Lung (tissue), 4 donors: ENCODE results near the gene MANSC1.

GRCh38 chr12:11650611-11650793, 1.0 kb downstream of the ETV6 start:
- PRO-cap = no peak
- RAMPAGE, long total RNA = no peak
- RRBS = no CpG with 5 or more reads among the region's 4 CpGs

- PRO-cap = no peak
- RAMPAGE, long total RNA = no peak
- RRBS = no CpG with 5 or more reads among the region's 6 CpGs
Observed at GRCh38 chr12:11658473-11658748, 8.9 kb downstream of the ETV6 start.

- PRO-cap = no peak
- RAMPAGE, long total RNA = no peak
- RRBS = no CpG with 5 or more reads among the region's 4 CpGs
Observed at GRCh38 chr12:11662775-11663207, 13.3 kb downstream of the ETV6 start.

DNA sequence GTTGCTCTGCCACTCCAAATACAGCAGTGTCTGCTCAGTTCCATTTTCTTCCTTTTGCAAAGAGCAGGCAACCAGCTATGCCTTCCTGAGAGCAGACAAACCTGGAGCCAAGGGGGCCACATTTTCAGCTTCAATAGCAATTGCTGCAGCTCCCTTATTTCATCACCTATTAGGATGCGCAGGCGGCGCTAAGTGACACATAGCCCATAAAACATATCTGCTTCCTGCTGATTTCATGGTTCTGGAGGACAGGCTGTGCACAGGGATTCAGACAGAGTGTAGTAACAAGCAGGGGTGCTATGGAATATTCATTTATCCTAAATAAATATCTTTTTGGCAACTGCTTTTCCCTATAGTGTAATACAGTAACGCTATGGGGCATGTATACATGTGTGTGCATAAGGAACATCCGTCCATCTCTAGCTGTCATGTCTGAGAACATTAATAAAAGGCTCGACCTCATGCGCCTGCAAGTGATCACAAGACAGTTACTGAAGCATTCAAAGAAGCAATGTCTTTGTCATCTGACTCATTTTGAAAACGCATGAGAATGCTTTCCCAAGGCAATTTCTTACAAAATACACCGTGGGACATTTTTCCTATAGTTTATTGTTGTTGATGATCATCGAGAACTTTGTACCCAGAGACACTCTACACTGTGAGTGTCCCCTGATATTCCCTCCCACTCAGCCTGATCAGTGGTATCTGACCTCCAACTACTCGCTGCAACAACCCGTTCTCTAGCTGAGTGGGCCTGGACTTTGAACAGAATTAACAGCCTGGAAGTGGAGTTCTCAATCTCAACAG, 67.9 kb downstream of the ETV6 start:
- PRO-cap = no peak
- RAMPAGE, long total RNA = no peak
- RRBS = no CpG with 5 or more reads among the region's 12 CpGs

DNA sequence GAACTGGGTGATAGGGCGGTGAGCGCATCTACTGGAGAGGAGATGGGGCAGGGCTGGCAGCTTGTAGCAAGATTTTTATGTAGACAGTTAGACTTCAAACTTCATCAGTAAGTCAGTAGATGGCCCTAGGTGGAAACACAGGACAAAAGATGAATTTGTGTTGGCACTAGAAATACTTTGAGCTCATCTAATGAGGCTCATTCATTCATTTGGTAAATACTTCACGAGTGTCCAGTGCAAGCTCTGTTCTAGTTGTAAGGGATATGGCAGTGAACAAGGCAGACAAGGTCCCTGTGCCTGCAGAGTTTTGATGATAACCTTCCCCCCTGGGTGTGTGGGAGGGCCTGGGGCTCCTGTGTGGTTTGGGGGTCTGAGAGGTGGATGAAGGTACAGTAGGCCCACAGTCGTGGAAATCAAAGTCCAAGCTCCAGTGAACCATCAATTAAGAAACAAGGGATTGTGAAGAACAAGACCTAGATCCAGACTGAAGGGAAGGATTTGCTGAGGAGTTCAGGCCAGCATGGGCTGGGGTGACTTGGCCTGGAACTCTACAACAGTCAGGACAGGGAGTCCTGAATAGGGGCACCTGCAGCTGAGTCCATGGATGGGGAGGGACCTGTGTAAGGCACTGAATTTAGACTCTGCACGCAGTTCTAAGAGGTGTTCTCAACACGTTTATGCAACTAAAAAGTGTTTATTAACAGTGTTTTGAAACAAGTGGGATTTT, 87.4 kb downstream of the ETV6 start:
- PRO-cap = no peak
- RAMPAGE, long total RNA = no peak
- RRBS = no CpG with 5 or more reads among the region's 6 CpGs

GRCh38 chr12:11769669-11770135, 120.2 kb downstream of the ETV6 start:
- PRO-cap = no peak
- RAMPAGE, long total RNA = no peak
- RRBS = no CpG with 5 or more reads among the region's 7 CpGs

DNA sequence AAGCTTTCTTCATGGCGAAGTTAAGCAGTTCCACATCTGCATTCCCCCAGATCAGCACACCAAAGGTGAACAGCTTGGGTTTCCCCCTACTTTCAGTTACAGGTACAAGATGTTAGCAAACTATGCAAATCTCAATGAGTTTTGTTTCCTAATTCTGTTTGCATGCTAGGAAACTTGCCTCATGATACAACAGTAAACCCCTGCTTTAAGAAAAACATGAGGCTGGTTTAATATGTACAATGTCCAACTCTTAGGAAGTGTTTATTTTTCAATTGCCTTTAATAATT, 131.4 kb downstream of the ETV6 start:
- PRO-cap = no peak
- RAMPAGE, long total RNA = no peak
- RRBS = no CpG with 5 or more reads among the region's 1 CpG

DNA sequence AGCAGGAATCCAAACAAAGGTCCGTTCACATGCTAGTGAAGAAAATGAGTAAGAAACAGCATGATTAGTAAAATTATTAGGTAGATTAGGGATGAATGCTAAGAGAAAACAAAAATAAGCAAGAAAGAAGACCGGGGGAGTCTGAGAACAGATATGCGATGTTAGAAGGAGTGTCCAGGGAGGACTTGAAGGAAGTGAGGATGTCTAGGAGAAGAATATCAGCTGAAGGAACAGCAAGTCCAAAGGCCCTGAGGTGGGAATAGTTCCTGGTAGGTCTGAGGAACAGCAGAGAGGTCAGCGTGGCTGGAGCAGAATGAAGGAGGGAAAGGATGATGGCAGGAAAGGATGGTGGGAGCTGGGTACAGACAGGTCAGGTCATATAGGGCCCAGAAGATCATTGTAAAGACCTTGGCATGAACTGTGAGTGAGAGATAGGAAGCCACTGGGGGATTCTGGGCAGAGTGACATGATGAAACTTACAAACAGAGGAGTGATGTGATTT, 170.9 kb downstream of the ETV6 start:
- PRO-cap = no peak
- RAMPAGE, long total RNA = no peak
- RRBS = no CpG with 5 or more reads among the region's 4 CpGs

- PRO-cap = no peak
- RAMPAGE, long total RNA = no peak
- RRBS = no CpG with 5 or more reads among the region's 8 CpGs
Observed at GRCh38 chr12:11892689-11893792, 177.7 kb upstream of the BCL2L14 start.

DNA sequence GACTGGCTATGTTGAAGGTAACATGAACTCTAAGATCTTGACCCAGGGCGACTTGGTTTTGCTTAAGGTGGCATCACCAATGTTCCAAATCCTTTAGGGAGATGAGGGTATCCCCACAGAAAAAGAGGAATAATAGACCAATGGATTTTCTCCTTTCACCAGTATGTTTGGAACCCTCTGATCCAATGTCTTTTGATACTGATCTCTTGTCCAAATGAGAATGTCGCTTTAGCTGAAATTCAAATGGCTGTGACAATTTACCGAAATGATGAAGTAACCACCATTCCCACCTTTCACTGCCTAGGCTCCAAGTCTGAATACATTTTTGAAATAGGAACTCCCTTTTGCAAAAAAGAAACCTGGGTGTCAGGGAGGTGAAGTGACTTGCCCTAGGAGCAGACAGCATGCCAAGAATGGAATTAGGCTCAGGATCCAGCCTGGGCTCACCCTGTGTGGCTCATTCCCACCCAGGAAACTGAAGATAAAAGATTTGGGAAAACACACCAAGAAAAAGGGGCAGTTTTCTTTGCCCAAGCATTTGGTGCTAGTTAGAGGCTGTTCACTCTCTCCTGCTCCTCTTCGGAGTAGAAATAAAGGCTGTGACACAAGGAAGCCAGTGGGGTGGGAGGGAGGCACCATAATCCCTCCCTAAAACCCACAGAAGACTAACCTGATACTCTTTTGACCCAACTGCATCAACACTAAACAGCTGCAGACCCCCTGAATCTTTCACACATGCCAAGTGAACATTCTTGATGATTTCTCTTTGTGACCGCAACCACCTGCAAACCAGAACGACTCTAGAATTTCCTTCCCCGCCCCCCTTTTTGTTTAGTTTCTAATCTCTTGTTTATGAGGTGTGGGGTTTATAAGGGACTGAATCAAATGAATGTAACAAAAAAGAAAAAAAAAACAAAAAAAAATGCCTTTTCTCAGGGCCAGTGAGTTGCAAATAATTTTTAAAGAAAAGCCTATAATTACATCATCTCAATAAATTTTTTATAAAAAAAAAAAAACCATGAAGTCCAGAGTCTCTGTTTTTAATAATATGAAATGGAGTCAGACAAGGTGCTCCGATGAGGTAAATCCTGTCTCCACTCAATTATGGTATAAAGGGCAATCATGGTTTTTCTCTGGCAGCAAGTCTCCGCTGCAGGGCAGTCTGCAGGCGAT, 176.0 kb upstream of the BCL2L14 start:
- PRO-cap = no peak
- RAMPAGE, long total RNA = no peak
- RRBS = no CpG with 5 or more reads among the region's 10 CpGs

GRCh38 chr12:12179410-12180366, 87.2 kb downstream of the LRP6 start:
- PRO-cap = no peak
- RAMPAGE, long total RNA = no peak
- RRBS = no CpG with 5 or more reads among the region's 4 CpGs

DNA sequence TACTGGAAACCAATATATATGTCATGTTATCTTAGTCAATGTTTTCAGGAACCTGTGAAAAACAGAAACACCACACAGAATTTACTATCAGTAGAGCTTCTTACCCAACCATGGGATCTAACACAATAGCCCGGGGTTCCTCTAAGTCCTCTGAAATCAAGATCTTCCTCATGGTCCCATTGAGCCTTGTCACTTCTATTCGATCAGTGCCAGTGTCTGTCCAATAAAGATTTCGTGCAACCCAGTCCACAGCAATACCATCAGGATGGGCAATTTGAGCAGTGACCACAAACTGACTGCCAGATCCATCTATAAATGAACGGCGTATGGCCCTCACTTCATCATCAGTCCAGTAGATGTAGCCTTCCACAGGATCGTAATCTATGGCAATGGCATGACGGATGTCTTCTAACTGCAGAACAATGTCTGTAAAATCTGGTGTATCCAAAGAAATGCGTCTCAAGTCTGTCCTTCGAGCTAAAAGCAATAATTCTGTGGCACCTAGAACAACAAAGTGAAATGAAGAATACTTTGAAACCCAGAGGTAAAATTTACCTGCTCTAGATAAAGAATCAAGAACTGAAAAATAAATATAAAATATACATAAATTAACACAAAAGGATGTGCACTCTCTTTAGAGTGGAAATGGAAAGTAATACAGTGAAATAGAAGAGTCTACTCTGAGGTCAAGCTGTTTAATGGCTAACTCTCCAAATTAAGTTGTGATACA, 85.7 kb downstream of the LRP6 start:
- PRO-cap = no peak
- RAMPAGE, long total RNA = no peak
- RRBS = no CpG with 5 or more reads among the region's 9 CpGs

- PRO-cap = no peak
- RAMPAGE, long total RNA = no peak
- RRBS = no CpG with 5 or more reads among the region's 8 CpGs
Observed at GRCh38 chr12:12214628-12215553, 52.0 kb downstream of the LRP6 start.

GRCh38 chr12:12349649-12350933, at the start of gene MANSC1:
Gene MANSC1 (minus strand): TSS chr12:12350242.
- PRO-cap = bidirectional peak, plus-strand start at chr12:12350441, minus-strand start at chr12:12350231
- RAMPAGE, long total RNA = no peak
- RRBS = 1% methylated on average over 34 of the region's 69 CpGs

DNA sequence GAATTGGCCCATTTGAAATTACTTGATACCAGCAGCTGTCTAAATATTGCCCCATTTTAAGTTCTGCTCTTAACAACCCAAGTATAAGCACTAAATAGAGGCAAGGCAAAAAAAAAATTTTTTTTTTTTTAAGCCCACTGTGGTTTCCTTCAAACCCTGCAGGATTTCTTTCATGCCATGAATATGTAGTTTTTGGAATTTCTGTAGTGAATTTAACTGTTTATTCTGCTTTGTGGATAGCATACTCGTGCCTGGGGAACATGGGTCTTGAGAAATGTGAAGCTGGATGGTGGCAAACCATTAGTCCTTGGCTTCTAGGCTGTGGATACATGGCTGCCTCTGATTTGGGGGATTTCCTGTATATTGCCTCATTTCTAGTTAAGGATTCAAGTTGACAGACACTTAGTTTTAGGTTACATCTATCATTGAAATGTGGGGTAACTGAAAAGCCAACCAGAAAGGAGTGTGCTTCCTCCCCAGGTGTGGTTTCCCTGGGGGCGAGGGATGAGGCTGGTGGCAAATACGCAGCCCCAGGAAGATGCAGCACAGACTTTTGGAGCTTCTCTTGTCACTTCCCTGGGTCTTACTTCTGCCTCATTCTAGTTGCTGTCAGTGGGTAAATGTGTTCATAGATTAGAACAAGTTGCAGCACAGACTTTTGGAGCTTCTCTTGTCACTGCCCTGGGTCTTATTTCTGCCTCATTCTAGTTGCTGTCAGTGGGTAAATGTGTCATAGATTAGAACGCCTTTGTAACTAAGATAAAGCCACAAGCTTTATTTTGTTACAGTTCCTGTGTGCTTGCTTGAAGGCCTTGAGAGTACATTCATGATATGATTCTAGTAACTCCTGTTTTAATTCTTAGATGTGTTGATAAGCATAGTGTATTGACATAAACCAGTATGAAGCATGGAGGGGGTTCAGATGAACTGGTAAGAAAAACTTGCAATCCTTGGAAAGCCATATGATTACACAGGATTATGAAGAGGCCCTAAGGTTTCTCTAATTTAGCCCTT, 85.0 kb downstream of the BORCS5 start:
- PRO-cap = no peak
- RAMPAGE, long total RNA = no peak
- RRBS = no CpG with 5 or more reads among the region's 4 CpGs

GRCh38 chr12:12489076-12489550, 73.5 kb downstream of the DUSP16 start:
- PRO-cap = no peak
- RAMPAGE, long total RNA = no peak
- RRBS = no CpG with 5 or more reads among the region's 2 CpGs

GRCh38 chr12:12527777-12528522, 34.7 kb downstream of the DUSP16 start:
- PRO-cap = no peak
- RAMPAGE, long total RNA = no peak
- RRBS = no CpG with 5 or more reads among the region's 9 CpGs

GRCh38 chr12:12563912-12564336, 1.3 kb upstream of the DUSP16 start:
- PRO-cap = no peak
- RAMPAGE, long total RNA = no peak
- RRBS = no CpG with 5 or more reads among the region's 1 CpG

DNA sequence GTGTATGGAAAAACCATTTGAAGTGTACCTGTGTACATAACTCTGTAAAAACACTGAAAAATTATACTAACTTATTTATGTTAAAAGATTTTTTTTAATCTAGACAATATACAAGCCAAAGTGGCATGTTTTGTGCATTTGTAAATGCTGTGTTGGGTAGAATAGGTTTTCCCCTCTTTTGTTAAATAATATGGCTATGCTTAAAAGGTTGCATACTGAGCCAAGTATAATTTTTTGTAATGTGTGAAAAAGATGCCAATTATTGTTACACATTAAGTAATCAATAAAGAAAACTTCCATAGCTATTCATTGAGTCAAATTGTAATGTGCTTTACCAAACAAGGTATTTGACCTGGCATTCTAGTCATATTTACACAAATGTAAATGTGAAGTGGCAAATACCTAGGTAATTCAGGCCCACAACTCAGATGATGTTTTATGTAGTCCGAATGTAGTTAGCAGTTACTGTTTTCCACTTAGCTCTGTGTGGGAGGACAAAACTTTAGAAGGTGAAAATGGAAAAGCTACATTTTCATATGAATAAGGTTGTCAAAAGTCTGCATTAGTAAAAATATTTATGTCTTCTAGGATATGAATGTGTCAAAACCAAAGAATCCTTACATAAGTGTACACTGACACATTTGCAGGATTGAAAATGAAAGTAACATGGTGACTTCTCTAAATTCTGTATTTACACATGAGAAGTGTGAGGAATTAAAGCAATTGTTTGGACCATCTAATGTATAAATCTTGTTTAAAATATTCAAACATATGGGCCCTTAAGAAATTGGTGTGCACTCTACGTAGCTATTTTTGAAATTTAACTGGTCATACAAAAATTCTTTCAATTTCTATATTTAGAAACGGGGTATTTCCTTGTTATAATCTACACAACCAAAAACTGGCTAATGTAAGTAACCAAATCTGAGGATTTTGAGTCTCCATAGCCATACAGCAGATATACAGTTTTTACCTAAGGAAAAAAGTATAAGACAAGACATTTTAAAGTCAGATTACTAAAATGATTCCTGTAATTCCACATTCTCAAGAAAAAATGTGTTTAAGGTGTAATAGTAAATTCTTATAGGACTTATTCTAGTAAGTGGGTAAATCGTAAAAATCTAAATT, 5.3 kb downstream of the CDKN1B start:
- PRO-cap = no peak
- RAMPAGE, long total RNA = no peak
- RRBS = no CpG with 5 or more reads among the region's 4 CpGs

DNA sequence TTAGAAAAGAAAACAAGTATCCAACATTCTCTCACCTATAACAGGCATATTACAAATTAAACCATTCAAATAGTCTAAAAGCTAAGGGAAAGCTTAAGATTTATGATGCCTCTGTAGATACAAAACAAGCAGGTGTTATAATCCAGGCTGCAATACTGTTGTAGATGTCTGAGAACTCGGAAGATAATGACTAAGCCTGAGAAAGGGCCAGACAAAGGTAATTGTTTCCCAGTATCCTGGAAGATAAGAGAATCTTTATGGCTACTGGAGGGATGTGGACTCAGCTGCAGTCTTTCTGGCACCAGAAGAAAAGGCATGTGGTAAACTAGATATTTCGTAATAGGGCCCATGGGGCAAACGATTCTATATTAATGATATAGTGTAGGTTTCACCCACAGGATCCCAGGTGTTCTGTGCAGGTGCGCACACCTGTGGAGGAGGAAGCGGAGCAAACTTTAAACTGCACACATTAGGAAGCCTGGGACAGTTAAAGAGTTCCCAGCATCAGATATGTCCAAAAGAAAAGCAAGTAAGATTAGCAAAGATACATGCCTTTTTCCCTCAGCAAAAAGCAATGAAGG, 9.2 kb upstream of the APOLD1 start:
- PRO-cap = no peak
- RAMPAGE, long total RNA = no peak
- RRBS = no CpG with 5 or more reads among the region's 5 CpGs